ENCODE measurements around the gene IFT43.

DNA sequence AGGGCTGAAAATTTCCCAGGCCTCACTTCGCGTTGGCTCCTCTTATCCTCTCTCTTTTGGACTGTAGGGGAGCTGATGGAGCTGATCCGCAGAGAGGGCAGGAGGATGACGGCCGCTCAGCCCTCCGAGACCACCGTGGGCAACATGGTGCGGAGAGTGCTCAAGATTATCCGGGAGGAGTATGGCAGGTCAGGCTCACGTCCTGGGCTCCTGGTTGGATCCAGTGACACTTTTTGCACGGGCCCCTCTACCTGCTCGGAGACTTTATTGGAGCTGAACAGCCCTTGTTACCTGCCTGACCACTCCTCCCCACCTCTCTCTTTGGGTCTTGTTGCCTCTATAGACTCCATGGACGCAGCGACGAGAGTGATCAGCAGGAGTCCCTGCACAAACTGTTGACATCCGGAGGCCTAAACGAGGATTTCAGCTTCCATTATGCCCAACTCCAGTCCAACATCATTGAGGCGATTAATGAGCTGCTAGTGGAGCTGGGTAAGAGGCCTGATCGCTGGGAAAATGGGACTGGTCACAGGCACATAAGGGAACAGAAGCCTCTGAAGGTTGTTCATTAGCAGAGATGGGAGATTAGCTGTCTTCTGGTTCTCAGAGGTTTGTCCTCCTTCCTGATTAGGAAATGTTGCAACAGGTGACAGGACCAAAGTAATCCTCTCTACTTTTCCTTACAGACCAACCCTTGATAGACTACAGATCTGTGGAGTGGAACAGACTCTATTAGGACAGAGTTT is 660 bp downstream of the EIF2B2 start:
- RRBS, result no CpG with 5 or more reads among the region's 19 CpGs

GRCh38 chr14:75006594-75007218 is 4.0 kb downstream of the EIF2B2 start:
- RRBS, result no CpG with 5 or more reads among the region's 3 CpGs

DNA sequence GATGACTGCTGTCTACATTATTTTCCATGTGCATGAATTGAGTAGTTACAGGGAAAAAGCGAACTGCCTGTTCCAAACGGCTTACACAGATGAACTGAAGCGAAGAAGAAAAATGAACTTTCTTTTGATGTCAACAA is 767 bp upstream of the ZC2HC1C start:
- RRBS, result no CpG with 5 or more reads among the region's 3 CpGs

- RRBS, result no CpG with 5 or more reads among the region's 6 CpGs
These were observed 24.8 kb upstream of the TMED10 start for GRCh38 chr14:75201134-75201661.

- RRBS, result no CpG with 5 or more reads among the region's 6 CpGs
These were observed 39.5 kb upstream of the FOS start for GRCh38 chr14:75238964-75239658.

DNA sequence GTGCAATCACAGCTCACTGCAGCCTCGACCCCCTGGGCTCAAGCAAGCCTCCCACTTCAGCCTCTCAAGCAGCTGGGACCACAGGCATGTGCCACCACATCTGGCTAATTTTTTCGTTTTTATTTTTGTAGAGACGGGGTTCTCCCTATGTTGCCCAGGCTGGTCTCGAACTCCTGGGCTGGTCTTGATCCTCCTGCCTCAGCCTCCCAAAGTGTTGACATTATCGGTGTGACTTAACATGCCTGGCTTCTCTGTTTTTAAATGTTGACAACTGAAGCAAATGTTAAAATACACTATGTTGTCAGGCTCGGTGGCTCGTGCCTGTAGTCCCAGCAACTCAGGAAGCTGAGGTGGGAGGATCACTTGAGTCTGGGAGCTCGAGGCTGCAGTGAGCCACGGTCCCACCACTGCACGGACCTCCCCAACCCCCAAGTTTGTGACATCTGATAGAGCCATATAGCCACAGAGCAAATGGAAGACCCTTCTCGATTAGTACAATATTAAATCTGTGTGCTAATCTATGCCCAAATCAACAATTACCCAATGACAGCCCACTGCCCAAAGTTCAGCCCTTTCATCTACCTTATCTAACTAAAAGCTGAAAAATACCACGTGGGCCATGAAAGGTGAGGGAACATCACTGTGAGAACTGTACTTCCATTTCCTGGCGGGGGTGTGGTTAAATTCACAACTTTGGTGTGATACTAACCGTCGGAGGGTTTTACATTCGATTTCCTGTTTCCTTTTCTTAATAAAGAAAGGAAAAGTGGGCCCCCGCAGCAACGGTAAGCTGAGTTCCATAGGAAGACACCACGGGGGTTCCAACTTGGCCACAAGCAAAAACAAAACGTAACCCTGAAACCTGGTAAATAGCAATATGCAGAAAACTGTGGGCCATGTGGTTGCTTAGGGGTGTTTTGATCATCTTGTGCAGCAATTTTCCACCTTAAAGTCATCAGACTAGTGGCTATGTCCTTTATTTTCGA is 31.3 kb upstream of the FOS start:
- RRBS, result no CpG with 5 or more reads among the region's 21 CpGs

DNA sequence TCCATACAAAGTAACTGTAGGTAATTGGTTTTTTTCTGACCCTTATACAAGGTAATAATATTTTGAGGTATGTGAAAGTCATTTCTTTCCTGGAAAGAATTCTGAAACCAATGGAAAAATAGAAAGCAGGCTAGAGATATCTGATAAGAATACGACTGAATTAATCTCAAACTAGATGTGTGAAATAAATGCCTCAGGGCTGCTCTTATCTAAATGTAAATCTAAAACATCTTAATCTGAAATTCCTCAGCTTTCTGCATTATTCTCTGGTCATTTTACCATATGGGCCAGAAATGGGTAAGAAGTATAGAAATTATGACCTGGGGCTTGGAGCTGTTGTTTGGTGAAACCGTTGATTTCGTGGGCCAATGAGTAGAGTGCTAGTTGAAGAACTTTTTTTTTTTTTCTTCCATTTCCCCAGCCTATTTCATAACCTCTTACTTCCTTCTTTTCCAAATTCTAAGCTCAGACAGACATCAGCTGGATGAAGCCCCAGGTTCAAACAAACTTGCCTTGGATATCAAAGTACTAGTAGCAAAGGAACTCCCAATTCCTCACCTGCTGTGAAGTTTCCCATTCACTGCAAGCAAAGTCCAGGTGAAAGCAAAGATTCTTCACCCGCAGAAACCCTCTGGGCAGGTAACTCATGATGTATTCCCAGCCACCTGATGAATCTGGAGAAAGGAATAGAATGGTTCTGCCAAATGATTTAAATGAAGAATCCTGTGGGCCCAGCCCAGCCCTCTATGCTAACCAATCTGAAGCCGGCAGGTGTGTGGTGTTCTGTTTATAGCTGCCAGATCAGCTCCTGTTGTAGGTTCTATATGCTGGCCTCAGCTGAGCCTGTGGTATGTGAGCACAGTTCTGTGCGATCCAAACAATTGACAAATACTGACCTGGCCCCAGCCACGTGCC is 9.7 kb upstream of the FOS start:
- RRBS, result no CpG with 5 or more reads among the region's 7 CpGs

GRCh38 chr14:75273305-75274009 is 5.2 kb upstream of the FOS start:
- RRBS, result no CpG with 5 or more reads among the region's 11 CpGs

GRCh38 chr14:75283796-75284591 is 5.4 kb downstream of the FOS start:
- RRBS, result no CpG with 5 or more reads among the region's 5 CpGs

- RRBS, result no CpG with 5 or more reads among the region's 7 CpGs
These were observed 43.2 kb upstream of the BATF start for GRCh38 chr14:75479060-75479433.

GRCh38 chr14:75720817-75721358 is 59.8 kb downstream of the TTLL5 start:
- RRBS, result no CpG with 5 or more reads among the region's 4 CpGs

DNA sequence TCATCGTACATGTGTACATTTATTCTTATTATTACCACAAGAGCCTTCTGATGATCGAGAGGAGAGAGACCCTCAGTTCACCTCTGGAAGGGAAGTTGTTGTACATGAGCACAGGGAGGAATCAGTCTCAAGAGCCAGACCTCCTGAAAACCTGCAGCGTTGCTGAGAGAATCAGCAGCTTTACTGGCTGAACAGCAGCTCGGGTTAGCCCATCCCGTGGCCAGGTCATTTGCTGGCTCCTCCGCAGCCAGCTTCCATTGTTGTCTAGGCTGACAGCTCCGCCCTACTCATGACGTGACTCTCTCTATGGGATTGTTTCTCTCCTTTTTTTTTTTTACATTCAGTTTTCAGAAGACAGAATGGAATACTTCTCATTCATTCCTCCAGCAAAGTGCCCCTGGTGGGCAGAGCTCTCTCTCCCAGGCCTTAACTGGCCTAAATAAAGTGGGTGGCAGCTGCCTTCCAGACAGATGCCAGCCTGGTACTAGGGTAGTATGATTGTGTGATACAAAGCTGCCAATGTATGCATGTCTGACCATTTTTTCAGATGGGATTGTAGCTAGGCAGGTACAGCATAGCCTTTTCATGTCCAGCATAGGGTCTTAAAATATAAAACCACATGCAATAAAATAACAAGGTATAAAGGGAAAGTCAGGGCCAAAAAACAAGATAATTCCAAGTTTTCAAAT is 69.8 kb downstream of the TGFB3 start:
- RRBS, result no CpG with 5 or more reads among the region's 8 CpGs

DNA sequence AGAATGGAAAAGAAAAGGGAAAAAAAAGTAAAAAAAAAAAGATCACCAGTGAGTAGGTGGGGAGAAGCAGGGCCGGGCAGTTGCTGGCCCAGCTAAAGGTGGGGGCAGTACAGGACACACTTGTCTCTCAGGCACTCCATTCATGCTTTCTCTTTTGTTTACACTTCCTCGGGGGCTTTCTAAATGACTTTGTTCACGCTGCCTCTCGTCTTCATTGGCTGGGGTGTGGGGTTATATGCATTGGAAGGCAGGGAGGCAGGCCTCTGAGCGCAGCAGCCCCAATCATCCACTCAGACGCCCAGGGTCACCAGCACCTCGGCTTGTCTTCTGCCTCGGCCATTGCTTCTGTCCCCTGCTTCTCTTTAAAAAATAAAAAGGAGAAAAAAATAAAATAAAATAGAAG is 394 bp downstream of the TGFB3 start:
- RRBS, result no CpG with 5 or more reads among the region's 8 CpGs

DNA sequence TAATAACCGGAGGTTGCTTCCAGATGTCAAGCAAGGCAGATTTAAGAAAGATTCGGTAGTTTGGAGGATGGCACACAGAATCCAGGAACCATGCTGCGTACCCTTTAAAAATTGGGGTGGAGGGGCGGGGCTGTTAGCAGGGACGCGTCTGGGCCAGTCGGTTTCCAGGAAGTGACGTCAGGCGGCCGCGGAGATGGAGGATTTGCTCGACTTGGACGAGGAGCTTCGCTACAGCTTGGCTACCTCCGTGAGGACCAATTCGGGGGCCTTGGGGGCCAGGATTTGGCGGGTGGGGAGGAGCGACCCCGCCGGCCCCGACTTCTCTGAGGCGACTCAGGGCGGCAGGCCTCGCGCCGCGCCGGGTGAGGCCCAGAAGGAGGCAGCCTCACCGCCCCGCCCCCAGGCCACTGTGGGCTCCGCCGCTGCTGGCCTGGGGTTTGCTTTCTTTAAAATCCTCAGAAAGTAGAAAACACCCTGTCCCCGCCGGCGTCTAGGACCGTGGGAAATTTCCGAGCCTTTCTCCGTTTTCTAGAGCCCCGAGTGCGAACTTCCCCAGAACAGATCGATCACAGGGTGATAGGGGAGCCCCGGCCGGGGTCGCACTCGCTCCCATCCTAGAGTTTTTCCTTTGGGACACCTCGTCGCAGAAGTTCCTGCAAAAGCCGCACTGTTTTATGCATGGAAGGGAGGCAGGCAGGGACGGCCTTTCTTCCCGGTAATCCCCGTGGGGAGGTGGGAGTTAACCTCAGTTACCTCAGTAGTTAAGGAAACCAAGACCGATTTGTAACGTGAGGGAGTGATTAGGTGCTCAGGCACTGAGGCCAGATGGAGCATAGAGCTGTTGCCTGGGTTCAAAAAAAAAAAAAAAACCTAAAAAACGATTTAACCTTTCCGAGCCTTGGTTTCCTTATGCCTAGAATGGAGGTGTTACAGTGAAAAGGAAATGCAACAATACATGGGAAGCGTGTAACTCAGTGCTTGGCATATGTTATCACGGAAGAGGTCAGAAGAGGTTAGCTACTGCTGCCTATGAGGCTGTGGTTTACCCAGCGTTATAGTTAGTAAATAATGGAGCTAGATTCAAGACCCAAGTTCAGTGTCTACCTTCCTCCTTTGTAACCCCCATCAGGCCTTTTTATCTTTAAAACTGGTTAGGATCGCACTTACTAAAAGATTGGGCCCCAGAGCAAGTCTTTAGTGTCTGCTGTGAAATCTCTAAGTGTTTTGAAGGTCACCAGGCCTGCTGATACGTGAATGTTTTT is at the start of gene IFT43:
Gene IFT43 (plus strand): TSS at position 170 of the 1,262 bp plus-strand sequence.
- RRBS, result 2% methylated on average over 15 of the region's 60 CpGs

- RRBS, result no CpG with 5 or more reads among the region's 1 CpG
These were observed 7.9 kb downstream of the IFT43 start for GRCh38 chr14:75993468-75993822.

DNA sequence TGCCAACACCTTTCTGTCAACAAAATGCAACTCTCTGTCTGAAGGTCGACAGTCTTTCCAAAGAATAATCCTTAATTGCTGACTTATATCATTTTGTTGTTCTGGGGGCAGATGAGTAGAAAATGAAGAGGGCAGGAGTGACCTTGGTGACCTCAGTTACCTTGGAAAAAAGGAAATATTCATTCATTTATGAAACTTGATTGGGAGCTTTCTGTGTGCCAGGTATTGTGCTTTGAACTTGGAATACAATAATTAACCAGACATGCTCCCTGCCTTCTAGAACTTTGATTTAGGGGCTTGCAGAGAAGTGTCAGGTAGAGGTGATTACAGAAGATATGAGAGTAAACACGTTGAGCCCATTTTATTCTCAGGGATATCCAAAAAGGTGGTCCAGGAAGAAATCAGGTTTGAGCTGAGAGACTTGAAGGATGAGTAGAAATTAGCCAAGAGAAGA is 11.1 kb downstream of the IFT43 start:
- RRBS, result no CpG with 5 or more reads among the region's 2 CpGs

DNA sequence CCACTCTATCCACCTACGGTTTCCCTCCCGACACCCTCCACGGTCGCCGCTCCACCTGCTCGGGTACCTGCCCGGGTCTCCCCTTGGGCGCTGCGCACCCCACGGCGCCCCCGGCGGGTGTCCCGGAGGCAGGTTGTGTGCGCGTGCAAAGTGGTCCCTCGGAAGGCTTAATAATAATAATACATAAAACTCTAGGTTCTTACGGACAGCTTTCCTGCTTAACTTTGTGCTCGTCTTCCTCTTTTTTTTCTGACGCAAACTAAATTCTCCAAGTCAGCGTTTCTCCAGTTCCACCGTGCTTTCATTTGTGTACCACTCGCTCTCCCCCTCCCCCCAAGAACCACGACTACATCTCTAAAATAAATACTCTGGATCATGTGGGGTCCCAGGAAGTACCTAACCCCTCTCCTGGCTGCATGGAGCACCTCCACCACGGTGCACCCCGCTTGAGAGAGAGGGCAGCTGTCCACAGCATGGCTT is 1.4 kb downstream of the ESRRB start:
- RRBS, result 3% methylated on average over 11 of the region's 26 CpGs

DNA sequence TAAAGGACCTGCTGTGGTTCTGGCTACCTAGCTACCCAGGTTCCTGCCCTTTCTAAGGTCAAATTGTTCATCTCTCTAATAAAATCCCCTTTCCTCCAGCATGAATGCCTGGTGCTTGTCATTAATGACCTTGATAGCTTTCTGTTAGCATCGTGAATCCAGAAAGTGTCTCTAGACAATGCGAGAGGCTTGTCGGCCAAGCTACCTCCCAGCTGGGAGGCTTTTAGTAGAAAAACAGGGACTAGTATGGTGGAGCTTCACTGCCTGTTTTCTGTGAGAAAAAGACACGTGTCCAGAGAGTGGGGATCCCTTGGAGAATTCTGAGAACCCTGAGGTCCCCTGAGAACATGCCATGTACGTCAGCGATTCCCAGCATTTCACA is 139.6 kb downstream of the ESRRB start:
- RRBS, result no CpG with 5 or more reads among the region's 6 CpGs

- RRBS, result no CpG with 5 or more reads among the region's 16 CpGs
These were observed 176.9 kb upstream of the VASH1 start for GRCh38 chr14:76584132-76585013.

- RRBS, result no CpG with 5 or more reads among the region's 12 CpGs
These were observed 1.8 kb downstream of the ANGEL1 start for GRCh38 chr14:76810660-76811452.

Measured in foreskin fibroblast (primary cell).